ENCODE results near the genes MS4A6E and TMEM132A.

DNA sequence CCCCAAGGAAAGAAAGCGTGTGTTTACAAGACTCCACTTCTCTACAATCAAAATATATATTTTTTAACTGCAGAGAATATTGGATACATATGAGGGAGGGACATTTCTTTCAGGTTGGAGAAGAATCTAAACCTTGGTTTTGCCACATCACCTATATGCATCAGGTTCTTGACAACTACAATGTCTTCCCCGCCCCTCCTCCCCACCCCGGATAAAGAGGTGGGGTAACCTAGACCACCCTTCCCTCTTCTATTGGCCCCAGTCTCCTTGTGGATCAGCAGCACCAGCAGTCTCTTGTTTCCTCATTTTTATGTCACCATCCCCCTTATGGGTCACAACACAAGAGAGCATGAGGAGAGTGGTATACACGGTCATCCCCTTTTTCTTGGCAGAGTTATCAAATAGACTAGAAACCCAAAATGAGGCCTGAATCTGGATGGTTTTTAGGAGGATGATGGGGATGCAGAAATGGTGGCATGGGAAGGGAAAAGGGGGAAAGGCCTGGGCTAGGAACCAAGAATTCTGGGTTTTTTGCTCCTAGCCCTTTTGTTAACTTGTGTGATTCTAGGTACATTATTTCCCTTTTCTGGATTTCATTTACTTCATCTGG is 1.2 kb downstream of the MS4A4E start:
- RRBS, result no CpG with 5 or more reads among the region's 4 CpGs

DNA sequence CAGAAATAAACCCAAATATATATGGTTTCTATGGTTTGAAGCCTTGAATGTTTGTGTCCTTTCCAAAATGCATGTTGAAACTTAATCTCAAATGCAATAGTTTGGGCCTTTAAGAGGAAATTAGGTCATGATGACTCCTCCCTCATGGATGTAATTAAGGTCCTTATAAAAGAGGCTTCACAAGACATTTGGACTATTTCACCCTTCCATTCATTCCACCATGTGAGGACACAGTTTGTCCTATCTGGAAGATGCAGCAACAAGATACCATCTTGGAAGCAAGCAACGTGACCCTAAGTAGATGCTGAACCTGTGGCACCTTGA is at the start of gene MS4A6E:
Gene MS4A6E, plus strand, starts transcription at position 196 of the 324 bp plus-strand sequence.
- RRBS, result no CpG with 5 or more reads among the region's 1 CpG

DNA sequence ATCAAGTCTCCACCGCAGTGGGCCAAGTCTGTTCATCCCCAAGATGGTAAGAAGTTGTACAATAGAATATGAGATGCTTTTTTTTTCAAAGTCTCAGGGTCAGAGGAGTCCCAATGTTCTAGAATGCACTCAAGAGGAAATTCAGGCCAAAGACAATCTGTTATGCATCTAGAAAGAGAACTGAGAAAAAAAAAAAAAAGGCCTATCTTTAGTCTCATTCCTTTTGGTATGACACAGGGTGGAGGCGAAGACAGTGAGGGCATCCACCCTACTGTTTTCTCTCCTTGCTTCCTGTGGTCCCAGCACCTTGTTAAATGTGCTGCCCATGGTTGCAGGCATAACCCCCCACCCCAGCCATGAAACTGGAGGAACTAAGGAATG is 20.3 kb downstream of the MS4A6E start:
- RRBS, result no CpG with 5 or more reads among the region's 2 CpGs

DNA sequence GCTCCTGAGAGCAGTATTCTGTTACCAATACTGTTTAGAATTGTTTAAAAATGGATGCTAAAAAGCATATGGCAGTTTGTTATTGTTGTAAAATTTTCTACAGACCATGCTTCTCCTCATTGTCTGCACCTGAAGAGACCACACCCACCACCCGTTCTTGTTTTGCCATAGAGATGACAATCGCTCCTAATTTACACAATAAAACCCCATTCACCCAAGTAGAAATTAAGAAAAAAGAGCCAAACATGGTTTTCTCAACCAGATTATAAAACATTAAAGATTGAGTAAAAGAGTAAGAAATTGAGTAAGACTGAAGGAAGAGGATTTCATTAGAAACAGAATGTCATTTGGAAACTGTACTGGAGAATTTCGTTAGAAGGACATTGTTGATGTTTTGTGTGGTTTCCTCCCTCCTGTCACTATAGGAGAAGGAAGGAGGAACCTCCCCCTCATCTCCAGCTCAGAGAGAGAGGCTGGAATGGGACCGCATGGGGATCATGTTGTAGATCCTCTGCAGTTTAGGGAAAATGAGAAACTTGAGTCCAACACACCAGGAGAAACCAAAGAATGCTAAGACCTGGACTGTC is 14.3 kb upstream of the MS4A7 start:
- RRBS, result no CpG with 5 or more reads among the region's 4 CpGs

GRCh38 chr11:60502634-60502949 is 10.0 kb downstream of the MS4A12 start:
- RRBS, result no CpG with 5 or more reads among the region's 3 CpGs

DNA sequence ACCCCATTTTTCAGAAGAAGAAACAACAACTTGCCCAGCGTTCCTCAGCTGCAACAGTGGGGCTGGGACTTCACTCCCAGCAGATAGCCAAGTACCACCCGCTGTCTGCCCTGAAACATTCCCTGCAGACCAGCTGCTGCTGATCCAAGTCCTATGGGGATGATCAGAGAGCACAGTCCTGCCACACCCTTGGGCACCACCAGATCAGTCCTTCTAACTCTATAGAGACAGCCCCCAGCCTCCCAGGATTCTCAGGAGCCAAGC is 619 bp downstream of the PTGDR2 start:
- RRBS, result no CpG with 5 or more reads among the region's 2 CpGs

- RRBS, result no CpG with 5 or more reads among the region's 10 CpGs
Observed at GRCh38 chr11:60889375-60889813, 17.0 kb downstream of the PRPF19 start.

DNA sequence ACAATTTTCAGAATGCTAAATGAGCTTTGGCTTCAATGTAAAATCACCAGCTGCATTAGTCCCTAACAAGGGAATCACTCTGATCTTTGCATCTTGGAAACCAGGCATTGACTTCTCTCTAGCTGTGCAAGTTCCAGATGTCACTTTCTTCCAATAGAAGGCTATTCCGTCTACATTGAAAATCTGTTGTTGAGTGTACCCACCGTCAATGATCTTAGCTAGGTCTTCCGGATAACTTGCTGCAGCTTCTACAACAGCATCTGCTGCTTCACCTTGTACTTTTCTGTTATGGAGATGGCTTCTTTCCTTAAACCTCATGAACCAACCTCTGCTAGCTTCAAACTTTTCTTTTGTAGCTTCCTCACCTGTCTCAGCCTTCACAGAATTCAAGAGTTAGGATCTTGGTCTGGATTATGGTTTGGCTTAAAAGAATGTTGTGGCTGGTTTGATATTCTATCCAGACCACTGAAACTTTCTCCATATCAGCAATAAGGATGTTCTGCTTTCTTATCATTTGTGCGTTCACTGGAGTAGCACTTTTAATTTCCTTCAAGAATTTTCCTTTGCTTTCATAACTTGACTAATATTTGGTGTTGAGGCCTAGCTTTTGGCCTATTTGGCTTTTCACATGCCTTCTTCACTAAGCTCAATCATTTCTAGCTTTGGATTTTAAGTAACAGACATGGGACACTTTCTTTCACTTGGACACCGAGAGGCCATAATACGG is 11.2 kb downstream of the PRPF19 start:
- RRBS, result no CpG with 5 or more reads among the region's 6 CpGs

DNA sequence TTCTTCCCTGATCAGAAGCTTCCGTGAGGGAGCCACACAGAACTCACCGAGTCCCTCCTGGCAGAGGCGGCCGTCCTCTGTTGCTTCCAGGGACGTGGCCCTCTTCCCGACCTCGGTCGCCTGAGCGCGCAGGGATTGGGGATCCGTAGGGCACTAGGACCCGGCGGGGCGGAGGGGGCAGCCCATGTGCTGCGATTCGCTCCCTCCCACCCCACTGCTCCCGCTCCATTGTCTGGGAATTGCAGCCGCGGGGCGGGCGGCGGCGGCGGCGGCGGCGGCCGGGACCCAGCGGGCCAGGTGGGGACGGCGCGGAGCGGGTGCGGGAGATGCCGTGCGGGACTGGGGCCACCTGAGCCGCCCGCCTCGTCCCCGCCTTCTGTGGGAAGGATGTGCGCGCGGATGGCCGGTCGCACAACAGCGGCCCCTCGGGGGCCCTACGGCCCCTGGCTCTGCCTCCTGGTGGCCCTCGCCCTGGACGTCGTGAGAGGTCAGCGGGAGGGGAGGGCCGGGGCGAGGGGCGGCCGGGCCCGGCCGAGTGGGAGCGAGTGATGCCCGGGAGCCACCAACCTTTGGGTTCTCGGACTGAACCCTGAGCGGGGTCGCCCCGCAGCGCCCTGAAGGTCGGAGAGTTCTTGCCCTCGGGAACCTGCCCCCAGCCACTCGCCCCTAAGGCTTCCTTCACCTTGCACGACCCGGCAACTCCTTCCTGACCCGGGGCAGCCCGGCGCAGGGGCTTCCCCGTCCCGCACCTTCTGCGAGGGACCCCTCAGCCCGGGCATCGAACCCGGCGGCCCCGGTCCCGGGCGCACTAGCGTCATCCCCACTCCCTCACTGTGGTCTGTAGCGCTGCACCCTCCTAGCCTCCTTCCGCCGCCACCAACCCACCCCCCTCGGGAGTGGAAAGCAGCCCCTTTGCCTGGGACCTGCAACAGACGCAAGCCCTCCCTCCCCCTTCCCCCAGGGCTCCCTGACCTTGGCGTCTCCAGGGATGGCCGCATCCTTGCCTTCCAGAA is at the start of gene TMEM132A:
Gene TMEM132A, plus strand, starts transcription at position 214 of the 1,013 bp plus-strand sequence.
- RRBS, result under 1% methylated on average over 6 of the region's 91 CpGs

DNA sequence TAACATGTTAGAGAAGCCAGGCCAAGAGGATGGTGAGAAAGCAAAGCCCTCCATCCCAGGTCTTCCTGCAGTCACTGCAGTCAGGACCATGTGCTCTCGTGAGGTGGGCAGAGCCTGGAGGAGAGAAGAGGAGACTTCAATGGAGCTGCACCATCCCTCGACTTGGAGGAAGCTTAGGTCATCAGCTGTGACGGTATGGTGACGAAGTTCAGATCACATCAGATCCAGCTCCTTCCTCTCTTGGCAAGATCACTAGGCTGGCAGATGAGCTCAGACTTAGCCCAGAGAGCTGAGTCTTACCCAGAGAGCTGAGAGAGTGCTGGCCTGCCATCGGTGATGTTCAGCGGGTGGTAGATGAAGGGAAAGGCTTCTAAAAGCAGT is 1.7 kb upstream of the SLC15A3 start:
- RRBS, result no CpG with 5 or more reads among the region's 6 CpGs

GRCh38 chr11:60974539-60975123 is 3.2 kb downstream of the CD6 start:
- RRBS, result no CpG with 5 or more reads among the region's 9 CpGs

DNA sequence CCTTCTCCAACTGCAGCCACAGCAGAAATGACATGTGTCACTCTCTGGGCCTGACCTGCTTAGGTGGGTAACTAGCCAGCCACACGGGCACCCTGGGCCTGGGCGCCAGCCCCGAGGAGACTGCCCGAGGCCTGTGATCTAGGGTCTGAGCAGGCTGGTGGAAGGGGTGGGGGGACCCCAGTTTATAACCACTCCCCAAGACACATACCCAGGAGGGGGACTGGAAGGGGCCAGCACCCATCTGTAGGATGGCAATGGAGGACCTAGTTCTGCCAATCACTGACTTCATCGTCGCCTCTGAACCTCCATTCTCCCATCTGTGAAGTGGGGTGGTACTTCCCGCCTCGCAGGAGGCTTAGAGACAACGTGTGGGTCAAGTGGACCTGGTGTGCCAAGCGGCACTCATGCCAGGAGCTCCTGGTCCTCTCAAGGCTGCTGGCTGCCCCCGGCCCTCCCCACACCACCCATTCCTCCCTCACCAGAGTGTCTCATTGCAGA is 16.2 kb downstream of the CD5 start:
- RRBS, result no CpG with 5 or more reads among the region's 11 CpGs

DNA sequence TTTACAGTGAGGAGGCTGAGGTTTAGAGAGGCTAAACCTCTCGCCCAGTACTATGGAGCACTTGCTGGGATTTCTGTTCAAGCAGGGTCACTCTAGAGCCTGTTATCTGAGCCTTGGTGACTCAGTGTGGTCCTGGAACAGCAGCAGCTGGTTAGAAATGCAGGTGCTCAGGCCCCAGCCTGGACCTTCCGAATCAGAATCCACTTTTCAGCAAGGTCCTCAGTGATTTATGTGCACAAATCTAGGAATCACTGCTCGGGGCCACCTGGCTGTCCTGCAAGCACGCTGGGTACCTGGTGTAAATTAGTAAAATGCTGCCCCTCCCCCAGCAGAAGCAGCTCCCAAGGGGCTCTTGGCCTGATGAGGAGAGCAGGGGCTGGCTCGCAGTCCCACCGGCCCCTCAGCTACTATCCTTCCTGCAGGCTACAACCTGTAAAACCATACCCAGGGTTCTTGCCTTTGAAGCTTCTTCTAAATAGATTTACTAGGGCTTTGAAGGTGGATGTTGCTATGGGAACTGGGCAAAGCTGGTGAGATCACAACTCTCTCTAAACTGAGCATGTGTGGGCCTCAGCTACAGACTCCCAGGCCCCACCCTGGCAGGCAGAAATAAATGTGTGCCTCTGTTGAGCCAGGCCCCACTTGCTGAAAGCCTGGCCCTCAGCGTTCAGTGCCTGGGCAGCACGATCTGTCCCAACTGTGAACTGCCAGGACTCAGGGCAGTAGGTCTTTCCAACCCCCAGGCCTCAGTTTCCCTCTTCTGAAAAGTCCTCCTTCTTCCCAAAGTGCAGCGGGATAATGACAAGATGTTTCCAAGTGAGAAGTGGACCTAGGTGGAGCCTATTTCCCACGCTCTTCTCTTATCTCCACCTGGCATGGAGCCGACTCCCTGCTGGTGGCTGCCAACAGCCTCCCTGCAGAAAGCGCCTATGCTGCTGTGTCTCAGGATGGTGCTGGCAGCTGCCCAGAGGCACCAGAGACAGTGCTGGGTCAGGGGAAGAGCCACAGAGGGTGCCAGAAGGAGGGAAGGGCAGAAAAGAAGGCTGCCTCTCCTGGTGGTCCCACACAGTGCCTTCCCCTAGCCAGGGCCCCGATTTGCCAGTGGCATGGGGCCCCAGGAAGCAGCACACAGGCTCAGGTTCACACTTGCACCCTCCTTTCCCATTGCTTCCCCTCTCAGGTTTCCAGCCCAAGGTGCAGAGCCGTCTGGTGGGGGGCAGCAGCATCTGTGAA is 18.6 kb downstream of the CD5 start:
- RRBS, result no CpG with 5 or more reads among the region's 14 CpGs

DNA sequence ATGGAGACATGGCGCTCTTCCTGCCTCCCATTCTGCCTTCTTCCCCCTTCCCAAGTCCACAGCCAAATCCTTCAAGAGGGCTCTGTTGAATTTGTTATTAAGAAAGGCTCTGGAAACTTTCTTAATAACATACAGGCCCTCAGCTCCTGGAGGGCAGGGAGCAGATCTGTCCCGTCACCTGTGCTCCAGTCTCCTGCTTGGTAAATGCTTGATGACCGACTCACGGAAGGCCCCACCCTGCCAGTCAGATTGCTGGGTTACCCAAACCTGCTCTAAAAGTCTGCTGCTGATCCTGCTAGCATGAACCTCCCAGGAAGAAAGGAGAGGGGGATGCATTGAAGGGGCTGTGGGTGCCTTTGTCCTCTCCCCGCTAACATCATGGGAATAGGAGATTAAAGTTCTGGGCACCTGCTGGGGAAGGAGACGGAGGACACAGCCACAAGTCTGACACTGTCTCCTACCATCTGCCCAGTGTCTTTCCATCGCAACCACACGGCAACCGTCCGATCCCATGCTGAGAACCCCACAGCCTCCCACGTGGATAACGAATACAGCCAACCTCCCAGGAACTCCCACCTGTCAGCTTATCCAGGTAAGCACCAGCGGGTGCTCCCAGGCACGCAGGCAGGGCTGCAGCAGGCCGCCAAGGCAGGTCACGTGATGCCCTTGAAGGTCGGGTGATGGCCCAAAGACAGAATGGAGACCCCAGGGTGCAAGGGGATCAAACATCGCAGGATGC is 22.4 kb downstream of the CD5 start:
- RRBS, result no CpG with 5 or more reads among the region's 18 CpGs

DNA sequence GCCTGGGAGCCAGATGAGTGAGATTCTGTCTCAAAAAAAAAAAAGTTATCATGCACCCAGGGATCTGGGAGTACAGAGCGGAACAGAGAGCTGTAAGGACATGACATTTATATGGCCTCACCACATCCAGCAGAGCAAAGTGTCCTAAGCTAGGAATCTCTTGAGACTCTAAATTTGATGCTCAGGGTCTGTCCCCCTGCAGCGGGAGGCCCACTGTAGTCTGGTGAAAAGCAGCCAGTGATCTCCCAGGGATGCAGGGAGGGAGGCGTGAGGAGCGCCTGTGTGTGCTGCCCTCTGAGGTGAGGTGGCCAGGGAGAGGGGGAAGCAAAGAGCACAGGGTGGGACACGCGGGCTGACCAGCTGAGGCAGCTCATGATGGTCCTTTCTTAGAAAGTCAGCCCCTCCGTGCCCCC is 26.4 kb downstream of the CD5 start:
- RRBS, result no CpG with 5 or more reads among the region's 7 CpGs

DNA sequence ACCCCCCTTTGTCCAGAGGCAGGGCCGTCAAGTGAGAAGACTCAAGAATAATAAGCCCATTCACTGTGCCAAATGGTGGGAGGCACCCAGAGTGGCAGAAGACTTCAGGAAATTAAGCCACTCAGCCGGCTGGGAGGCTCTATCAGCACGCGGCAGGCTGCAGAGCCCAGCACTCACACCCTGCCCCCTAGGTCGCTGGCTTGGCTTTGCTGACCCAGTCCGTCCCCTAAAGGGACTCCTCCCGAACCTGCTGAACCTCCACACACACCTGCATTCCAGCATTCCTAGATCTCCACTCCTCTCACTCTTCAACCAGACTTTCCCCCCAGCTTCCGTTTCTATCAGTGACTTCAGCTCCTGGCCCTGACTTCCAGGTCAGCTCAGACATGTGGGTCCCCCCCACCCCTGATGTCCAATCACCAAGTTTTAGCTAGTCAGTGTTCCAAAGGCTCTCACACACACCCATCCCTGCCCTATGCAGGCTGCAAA is 11.4 kb downstream of the VPS37C start:
- RRBS, result no CpG with 5 or more reads among the region's 8 CpGs

DNA sequence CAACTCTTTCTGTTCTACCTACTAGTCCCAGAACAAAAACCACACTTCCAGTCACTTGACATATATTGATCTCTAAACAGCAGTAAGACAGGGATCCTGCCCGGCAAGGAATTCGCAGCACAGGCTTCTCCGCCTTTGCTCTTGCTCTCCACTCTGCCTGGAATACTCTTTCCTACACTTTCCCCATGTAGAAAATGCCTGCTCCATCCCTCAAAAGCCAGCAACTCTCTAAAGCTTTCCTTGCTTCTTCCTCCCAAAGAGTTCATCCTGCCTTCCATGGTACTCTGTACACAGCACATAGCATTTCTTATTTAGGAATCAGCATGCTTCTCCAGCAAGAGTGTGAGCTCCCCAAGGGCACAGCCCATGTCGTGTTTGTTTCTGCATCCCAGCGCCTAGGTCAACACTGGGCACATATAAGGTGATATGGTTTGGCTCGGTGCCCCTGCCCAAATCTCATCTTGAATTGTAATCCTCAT is 8.5 kb downstream of the VPS37C start:
- RRBS, result no CpG with 5 or more reads among the region's 6 CpGs

- RRBS, result no CpG with 5 or more reads among the region's 6 CpGs
Observed at GRCh38 chr11:61153158-61153638, 8.0 kb downstream of the VPS37C start.

DNA sequence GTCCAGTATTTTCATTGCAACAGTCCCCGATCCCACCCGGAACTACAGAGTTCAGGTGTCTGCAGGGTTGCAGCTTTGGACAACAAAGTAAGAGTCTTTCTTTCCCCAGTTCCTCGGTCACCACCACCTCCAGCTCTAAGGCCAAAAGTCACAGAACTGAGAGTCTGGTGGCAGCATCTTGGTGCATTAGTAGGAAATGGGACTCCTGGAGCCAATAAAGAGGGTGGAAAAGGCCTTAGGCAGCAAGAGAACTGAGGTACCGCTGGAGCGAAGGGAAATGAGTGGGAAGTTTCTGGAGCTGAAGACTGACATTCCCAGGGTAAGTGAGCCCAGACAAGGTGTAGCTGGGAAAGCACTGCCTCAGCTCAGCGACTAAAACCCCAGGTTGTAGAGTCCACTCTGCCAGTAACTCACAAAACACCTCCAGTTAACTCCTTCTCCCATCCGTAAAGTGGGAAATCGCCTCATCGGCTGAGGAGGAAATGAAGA is 913 bp downstream of the VPS37C start:
- RRBS, result no CpG with 5 or more reads among the region's 9 CpGs

- RRBS, result no CpG with 5 or more reads among the region's 9 CpGs
Observed at GRCh38 chr11:61370151-61370954, 8.2 kb downstream of the TMEM138 start.

All from GM12891 (cell line).